ENCODE results near the gene MRPL23.

DNA sequence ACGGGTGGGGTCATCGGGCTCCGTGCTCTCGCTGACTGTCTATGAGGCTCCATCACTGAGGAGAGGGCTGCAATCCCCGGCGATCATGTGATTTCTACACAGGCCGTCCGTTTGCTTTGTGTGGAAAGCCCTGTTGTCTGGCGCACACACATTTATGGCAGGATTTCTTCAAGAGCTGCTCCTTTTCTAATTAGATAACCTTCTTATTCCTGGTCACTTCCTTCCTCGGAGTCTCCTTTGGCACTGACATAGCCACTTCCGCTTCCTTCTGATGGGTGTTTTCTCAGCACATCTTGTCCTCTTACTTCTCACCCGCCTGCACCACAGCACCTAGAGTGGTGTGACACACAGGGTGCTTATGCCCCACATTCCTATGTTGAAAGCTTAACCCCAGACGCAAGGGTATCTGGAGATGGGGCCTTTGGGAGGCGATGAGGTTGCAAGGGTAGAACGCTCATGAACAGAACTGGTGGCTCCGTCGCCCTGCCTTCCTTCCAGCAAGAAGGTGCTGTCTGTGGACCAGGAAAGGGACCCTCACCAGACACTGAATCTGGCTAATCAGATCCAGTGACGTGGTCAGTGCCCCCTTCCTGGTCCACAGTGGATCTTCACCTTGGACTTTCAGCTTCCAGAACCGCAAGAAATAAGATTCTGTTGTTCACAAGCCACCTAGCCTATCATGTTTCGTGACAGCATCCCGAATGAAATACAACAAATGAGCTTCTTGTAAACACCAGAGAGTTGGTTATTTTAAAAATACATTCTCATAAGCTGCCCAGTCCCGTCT is 9.3 kb downstream of the MOB2 start:
- RRBS = no CpG with 5 or more reads among the region's 22 CpGs

DNA sequence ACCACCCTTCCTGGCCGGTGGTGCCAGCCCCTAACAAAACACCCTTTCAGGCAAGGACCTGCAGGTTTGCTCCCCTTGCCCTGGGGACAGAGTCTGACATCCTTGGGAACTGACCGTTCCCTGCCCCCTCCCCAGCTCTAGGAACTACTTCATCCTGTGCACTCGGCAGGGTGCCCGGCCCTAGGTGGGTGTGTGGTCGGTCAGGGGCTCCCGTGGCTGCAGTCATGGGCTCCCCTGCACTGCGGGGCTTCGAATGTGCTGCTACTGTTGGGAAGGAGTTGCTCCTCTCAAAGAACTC is 28.2 kb downstream of the DUSP8 start:
- RRBS = no CpG with 5 or more reads among the region's 8 CpGs

DNA sequence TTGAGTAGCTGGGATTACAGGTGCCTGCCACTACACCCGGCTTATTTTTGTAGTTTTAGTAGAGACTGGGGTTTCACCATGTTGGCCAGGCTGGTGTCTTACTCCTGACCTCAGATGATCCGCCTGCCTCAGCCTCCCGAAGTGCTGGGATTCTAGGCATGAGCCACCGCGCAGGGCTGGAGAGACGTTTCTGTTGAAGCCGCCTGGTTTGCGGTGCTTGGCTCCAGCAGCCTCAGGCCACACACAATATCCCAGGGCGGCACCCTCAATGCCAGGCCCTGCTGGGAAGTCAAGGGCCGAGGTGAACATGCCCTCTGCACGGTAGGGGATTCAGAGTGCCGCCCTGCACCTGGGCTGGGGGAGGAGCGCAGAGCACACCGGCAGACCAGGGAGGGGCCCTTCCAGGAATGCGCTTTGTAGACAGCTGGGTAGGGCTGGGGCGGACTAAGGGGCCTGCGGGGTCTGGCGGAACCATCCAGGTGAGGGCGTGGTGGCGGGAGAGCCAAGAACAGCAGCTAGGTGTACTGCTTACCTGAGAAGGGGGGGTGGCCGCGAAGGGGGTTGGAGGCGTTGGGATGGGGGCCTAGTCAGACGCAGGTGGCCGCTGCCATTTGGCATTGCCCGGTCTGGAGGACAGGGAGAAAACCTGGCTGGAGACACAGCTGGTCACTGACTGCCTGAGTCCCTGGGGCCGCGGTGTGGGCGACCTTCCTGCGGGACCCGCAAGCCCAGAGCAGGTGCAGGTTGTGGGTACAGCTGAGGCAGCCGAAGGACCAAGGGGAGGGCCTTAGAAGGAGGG is 26.0 kb downstream of the DUSP8 start:
- RRBS = no CpG with 5 or more reads among the region's 32 CpGs

DNA sequence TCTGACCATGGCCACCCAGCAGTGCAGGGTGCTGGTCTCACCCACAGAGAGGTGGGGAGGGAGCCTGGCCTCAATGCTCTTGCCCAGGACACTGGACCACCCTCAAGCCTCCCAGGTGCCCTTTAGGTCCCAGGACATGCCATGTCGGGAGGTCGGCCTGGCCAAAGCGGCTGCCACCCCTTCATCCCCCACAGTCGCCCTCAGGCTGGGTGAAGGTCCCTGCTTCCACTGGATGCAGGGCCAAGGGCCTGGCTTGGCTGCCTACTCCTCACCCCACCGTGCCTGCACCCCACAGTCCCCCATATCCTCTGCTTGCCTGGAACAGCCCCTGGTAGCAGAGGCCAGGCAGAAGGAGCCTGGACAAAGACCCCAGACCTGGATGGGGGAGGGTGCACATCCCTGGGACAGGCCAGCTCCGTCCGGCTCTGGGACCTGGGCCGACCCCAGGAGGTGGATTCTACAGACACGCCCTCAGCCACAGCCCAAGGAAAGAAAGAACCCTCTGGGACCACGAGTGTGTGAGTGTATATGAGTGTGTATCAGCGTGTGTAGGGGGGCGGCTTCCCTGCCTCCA is 9.2 kb downstream of the DUSP8 start:
- RRBS = no CpG with 5 or more reads among the region's 12 CpGs

DNA sequence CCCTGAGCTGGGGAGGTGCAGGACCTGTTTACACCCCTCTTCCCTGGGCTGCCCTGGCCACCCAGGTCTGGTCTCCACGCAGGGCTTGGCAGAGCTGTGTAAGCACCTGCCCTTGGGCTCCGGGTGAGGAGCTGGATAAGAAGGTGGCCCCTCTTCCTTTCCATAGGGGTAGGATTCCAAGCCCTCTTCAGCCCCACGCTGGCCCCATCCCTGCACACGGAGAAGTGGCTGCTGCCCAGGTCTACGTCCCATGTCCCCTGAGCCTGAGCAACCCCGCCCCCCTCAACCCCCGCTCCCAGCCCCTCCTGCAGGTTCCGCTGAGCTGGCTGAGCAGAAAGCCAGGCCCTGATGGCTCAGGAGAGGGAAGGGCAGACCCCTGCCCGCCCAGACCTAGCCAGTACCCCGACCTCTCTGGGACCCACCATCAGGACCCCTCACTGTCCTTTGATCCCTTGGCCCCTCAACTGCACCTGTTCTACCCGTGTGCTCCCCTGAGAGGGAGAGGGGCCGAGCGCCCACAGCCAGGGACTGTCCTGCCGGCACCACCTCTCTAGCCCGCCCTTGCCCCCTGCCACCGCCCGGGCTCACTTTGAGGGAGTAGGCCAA is 3.2 kb downstream of the IFITM10 start:
- RRBS = 87% methylated on average over 4 of the region's 17 CpGs

- RRBS = no CpG with 5 or more reads among the region's 5 CpGs
These were observed 790 bp upstream of the IFITM10 start for GRCh38 chr11:1751246-1751523.

GRCh38 chr11:1772416-1772902 is 8.7 kb upstream of the CTSD start:
- RRBS = no CpG with 5 or more reads among the region's 9 CpGs

DNA sequence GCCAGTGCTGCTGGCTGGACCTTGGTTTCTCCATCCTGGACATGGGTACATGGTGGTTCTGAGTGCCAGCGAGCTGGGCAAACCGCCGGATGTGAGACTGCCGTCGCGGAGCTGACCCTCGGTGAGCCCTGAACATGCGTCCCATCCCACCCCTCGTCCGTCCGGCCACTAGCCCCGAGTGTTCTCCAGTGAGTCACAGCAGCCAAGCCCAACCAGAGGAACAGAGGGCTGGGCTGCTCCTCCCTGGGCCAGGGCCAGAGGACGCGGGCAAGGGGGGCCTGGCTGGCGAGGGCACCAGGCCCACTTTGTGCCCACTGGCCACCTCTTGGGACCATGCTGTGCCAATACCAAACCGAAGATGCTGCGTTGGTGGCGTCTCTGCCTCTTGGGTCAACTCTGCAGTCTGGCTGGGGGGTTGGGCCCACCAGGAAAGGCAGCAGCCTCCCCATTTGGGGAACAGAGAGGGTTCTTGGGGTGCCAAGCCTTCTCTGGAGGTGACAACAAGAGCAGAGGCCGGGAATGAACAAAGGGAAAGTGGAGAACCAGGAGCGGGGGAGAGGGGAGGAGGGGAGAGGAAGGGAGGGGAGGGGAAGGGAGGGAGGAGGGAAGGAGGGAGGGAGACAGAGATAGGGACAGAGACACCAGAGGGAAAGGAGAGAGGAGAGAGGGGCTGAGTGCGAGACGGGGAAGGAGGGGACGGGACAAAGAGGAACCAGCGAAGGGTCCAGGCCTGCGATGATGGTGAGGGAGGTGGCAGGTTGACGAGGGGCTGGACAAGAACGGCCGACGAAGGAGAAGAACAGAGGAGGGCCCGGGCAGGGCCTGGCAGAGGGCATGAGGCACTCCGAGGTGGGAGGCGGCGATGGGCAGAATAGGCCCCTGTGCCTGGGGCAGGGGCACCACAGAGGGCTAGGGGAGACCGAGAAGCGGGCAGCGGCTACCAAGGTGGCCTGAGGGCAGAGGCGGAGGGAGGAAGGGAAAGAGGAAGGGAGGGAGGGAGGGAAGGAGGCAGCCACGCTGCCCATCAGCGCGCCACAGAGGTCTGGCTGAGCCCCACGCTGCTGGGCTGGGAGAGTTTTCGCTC is 11.0 kb downstream of the LSP1 start:
- RRBS = 1% methylated on average over 9 of the region's 42 CpGs

GRCh38 chr11:1870976-1871673 is 18.2 kb downstream of the LSP1 start:
- RRBS = 36% methylated on average over 2 of the region's 39 CpGs

DNA sequence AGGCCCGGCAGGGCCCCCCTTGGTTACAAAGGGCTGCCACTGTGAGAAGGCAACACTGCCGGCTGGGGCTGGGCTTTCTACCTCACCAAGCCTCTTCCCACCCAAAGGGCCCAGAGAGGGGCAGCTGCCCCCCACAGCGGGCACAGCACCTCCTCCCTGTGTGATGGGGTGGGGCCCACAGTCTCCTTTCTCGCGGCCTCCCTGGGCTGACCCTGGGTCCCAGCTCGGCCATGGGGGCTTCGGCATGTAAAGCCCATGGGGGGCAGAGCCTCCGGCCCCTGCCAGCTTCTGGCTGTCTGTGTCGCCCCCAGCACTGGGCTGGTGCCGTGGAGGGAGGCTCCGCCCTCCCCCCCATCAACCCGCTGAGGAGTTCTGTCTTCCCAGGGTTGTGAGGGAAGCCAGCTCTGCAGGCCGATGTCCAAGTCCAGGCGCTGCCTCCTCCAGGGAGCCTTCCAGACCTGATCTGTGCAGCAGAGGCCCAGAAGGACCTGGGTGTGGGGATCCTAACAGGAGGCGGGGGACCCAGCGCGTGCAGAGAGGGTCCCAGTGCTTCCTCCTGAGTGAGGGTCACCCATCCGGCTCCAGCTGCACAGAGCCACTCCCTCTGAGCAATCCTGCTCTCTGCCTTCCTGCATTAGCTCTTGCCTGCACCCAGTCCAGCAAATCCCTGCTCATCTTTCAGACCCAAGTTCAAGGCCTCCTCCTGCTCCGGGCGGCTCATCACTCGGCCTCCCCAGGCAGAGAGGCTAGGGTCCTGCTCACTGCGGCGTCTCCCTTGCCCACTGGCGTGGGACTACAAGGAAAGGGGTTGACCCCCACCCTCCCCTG is 16.6 kb downstream of the PRR33 start:
- RRBS = 7% methylated on average over 2 of the region's 24 CpGs

DNA sequence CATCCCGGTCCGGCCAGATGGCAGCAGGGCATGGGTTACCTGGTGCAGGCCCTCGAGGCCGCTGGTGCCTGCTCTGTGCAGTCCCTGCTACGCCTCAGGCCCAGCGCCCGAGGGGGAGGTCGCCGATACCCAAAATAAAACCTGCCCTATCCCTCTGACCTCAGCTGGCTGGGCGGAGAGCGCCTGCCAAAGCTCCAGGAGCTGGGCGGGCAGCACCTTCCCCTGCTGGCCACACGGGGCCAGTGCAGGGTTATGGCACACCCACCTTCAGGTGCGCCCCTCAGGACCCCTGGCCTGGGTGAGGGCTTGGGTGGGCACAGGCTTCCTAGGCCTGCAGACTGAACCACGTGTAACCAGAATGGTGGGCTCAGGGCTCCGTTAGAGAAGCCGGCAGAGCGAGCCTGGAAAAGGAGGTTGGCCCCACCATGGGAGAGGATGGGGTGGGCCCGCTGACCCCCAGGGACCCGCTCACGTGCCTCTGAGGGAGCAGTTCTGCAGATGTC is 1.9 kb upstream of the TNNT3 start:
- RRBS = no CpG with 5 or more reads among the region's 21 CpGs

- RRBS = no CpG with 5 or more reads among the region's 9 CpGs
These were observed 6.0 kb downstream of the TNNT3 start for GRCh38 chr11:1925567-1925816.

DNA sequence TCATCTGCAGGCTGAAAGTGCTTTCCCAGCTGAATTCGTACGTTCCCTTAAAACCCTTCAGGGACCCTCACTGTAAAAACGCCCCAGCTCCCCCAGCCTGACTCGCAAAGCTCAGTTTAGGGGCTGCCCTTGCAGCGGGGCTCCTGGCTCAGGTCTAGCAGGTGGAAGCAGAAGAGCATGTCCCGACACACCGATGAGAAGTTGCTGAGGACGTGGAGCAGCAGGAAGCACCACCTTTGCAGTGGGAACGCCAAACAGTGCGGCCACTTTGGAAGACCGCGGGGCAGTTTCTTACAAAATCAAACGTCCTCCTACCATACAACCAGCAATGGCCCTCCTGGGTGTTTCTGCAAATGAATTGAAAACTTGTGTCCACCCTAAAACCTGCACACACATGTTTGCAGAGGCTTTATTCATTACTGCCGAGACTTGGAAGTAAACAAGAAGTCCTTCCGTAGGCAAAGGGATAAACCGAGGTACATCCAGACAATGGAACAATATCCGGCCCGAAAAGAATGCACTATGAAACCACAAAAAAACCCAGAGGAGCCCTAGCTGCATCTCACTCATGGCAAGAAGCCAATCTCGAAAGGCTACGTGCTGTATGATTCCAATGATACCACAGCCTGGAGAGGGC is 3.4 kb upstream of the MRPL23 start:
- RRBS = no CpG with 5 or more reads among the region's 20 CpGs

DNA sequence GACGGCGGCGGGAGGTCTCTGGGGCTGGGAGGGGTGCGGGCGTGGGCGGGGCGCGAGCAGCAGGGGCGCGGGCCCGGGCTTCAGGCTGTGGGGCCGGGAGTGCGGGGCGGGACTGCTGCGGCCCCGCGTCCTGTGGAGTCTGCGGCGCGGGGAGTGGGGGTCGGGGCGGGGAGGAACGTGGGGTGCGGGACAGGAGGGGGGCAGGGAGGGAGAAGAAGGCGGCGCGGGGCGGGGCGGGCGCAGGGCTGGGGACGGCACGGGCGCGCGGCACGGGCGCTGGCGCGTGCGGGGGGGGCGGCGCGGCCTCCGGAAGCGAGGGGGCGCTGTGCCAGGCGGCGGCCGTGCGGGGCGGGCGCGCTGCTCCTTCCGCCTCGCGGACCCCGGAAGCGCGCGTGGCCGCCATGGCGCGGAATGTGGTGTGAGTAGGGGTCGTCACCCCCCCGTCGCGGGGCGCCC is at the start of gene MRPL23:
Gene MRPL23, plus strand, starts transcription at position 371 of the 456 bp plus-strand sequence.
- RRBS = under 1% methylated on average over 13 of the region's 68 CpGs

GRCh38 chr11:2102578-2103011 is 36.6 kb downstream of the IGF2 start:
- RRBS = no CpG with 5 or more reads among the region's 5 CpGs

- RRBS = 52% methylated on average over 4 of the region's 35 CpGs
These were observed 9.5 kb downstream of the IGF2 start for GRCh38 chr11:2129494-2130360.

- RRBS = no CpG with 5 or more reads among the region's 36 CpGs
These were observed 6.5 kb downstream of the IGF2 start for GRCh38 chr11:2132434-2133354.

DNA sequence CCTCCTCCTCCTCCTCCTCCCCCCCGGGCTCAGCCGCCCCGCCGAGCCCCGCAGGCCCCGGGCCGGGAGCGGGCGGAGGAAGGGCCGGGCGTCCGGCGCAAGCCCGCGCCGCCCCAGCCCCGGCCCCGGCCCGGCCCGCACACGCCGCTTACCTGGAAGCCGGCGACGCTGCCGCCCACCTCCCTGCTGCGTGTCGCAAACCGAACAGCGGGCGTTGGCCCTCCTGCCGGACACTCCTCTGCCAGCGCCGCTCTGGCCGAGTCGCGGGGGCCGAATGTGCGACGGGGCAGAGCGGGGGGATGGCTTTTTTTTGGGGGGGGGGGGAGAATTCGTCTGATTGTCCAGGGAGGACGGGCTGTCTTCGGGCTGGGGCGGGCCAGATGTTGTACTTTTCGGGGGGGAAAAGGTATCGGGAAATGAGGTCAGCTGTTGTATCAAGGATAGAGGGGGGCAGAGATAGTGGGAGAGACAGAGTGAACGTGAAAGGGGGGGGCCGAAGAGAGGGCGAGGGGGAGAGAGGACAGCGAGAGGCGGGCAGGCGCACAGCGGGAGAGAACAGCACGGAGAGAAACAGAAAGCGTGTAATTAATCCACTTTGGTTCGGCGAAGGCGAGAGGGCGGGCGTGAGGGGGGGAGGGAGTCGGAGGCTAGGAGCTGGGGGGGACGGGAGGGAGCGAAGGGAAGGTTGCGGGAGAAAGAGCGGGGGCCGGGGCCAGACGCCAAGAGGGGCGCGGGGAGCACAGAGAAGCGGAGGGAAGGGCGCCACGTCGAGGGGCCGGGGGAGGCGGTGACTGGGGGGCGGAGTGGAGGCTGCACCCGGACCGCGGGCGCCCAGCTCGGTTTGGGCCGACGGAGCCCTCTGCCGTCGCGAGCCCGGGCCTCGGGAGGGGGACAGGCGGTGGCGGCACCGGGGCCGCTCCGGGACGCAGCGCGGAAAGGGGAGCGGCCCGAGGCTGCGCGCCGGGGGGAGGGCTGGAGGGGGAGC is 820 bp downstream of the IGF2 start:
- RRBS = 2% methylated on average over 41 of the region's 102 CpGs

DNA sequence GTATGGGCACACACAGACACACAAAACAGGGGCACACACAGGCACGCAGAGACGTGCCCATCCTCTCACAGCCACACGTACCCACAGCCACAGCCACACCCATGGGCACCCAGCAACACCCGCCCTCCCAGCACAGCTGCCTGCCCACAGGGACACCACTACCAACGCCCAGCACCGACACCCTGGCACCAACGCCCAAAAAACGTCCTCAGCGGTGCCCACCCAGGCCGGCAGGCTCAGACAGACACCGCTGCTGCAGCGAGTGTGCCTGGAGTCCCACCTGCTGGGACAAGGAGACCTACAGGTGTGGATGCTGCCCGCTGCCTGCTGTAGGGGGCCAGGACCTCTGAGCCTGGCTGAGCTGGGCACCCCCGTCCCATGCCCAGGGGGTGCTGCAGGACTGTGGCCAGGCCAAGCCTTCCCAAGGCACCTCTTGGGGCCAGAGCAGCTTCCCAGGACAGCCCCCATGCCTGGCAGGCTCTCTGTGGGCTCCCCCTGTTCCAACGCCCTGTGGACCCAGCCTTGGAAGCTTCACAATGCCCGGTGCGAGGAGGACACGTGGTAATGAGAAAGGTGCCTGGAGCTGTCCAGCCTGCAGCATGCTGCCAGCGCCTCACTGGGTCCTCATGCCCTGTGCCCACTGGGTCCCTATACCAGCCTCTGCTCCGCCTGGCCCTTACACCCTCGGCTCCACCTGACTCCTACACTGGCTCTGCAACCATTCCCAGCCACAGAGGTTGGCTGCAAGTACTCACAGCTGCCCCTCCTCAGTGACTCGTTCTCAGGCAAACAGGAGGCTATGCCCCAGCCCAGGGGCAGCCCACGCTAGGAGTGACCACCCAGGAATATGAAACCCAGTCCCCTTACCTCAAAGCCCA is 45.8 kb upstream of the TH start:
- RRBS = no CpG with 5 or more reads among the region's 23 CpGs

- RRBS = no CpG with 5 or more reads among the region's 25 CpGs
These were observed 6.5 kb upstream of the TSSC4 start for GRCh38 chr11:2393984-2394591.

Measured in amniotic epithelial cell (primary cell).